Hair follicle dermal papilla cell (primary cell): Measurements from ENCODE around the genes PLIN3, UHRF1 and KDM4B.

DNA sequence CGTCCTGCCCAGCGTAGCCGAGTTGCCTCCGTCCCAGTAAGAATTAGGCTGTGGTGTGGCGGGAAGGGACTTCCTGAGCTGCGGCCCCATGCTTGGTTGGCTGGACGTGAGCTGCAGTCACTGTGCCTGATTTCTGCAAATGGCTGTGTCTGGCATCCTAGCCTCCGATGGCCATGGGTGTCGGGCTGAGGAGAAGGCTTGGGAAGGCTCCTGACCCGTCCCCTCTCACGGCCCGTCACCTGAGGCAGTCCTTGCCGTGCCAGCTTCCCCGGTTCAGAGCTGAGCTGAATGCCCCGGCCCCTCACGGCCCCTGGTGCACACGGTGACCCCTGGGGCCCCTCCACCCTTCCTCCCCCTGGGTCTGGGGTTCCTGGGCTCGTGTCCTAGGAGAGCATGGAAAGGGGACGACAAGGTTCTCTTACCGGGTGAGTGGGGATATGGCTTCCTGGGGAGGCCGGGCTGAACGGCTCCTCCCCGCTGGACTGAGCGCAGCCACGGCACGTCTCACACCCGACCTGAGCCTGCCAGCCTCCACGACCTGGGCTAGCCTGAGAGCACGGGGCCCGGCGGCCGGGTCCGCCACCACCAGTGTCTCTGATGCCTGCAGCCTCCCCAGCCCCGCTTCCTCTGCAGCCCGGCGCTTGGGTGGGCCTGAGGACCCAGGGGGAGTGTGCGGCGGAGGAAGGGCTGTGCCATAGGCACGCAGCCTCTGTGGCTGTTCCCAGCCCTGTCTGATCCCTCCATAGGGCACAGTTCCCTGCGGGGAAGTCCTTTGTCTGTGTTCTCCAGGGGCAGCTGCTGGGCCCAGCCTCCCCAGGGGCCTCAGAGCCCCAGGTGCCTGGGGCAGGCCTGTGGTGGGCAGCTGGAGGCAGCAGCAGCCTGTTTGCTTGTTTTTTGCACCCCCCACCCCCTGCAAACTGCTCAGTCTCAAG, 15.2 kb downstream of the PLIN4 start:
- CAGE, long polyA plus RNA = no peak

- CAGE, long polyA plus RNA = no peak
These were observed 2.7 kb downstream of the SEMA6B start for GRCh38 chr19:4556836-4557084.

- CAGE, long polyA plus RNA = no peak
These were observed 2.2 kb downstream of the SEMA6B start for GRCh38 chr19:4557085-4557801.

DNA sequence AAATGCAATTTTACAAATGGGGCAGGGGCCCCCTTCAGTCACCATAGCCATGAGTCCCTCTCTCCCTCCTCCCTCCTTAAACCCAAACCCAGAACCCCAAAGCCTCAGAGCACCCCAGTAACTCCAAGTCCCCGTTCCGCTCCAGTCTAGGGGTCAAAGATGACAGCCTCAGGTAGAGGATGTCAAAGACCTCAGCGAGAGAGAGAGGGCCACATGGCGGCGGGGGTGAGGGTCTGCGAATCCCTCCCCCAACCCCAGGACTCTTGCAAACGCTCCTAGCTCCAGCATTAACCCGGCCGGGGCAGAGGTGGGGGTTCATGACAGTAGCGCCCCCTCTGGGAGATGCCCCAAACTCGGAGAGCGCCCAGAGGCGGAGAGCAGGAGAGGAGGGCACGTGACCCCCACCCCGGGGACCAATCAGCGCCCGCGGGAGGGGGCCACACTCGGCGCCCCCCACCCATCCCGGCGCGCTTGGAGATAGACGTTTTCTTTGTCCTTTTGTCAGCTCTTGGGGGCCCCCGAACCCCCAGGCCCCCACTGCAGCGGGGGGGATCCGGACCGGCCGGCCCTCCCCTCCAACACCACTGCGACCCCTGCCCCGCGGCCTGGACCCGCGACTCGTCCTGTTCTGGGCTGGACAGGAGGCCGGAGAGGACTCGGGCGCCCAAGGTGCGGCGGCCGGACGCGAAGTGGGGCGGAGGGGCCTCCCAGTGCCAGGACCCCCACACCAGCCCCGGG, 20.8 kb upstream of the SEMA6B start:
- CAGE, long polyA plus RNA = no peak

DNA sequence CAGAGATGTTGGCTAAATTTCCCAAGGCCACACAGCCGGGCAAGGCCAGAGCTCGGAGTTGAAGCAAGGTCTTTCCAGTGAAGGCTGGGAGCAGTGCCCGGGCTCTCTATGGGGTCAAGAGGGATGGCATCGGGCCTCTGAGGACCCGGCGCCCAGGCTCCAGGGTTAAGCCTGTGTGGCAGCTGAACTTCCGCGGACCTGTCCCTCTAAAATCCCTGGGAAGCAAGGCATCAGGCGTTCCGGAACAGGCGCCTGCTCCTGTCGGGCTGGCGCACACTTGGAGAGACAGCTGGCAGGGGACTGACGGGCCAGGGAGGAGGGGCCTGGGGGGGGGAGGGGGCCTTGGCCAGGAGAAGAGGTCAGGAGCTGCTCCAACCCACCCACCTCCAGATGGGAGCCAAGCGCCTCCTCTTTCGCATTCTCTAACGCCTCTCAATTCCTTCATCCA, 36.7 kb upstream of the SEMA6B start:
- CAGE, long polyA plus RNA = no peak

GRCh38 chr19:4633267-4634071, 5.8 kb upstream of the TNFAIP8L1 start:
- CAGE, long polyA plus RNA = no peak

DNA sequence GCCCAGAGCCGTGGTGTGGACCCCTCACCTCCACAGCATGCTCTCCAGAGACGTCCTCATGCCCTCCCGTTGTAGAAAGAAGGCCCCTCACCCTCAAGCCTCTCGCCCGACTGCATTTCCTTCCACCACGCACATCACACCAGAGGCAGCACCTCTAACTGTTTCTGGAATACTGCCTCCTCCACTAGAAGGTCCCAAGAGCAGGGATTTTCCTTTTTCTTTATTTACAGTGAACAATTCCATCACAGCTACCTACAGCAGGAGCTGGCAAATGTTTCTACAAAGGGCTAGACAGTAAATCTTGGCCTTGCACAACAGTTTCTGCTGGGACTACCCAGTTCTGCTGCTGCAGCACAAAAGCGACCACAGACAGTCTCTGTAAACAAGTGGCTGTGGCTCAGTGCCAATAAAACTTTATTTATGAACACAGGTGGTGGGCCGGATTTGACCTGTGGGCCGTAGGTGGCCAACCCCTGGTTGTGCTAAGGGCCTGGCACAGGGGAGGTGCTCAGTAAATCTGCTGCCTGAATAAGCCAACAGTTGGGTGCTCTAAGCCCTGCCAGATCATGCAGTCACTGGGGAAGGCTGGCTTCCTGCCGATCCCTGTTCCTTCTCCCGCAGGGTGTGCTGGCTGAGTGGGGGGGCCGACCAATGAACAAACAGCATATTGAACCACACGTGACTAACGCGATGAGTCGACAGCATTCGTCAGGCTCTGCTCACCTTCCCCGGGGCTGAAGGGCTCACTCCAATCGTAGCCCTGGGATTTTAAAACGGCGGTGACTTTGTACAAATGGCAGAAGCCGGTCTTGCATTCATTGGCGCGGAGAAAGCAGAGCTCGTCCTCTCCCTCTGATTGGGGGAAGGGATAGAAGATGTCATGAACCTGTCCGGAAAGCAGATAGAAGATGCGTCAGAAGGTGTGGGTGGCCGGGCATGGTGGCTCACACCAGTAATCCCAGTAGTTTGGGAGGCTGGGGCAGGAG, 24.1 kb upstream of the MYDGF start:
- CAGE, long polyA plus RNA = no peak

DNA sequence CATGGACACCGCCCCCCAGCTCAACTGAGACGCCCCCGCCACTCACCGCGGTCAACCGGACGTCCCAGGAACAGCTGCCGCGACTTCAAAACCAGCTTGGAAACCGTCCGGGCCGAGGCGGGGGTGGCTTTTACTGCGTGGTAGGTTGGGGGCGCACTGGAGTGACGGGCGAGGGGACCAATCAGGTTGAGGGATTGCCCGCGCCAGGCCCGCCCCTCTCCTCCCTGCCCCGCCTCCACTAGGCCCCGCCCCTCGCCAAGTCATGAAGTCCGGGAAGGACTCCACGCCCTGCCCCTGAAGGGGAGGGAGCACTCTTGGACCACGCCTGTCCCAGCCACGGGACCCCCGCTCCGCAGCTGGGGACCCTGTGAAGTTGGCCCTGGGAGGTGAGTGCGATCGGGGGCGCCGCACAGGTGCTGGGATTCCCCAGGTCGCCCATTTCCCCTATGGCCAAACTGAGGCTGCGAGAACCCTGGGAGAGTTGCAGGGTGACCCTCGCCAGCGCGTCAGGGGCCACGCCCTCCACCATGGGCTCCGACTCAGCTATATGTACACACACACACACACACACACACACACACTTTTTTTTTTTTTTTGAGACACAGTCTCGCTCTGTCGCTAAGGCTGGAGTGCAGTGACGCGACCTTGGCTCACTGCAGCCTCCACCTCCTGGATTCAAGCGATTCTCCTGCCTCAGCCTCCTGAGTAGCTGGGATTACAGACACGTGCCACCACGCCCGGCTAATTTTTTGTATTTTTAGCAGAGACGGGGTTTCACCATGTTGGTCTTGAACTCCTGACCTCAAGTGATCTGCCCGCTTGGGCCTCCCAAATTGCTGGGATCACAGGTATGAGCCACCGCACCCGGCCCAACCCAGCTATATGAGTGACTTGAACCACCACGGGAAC, at the start of gene PLIN3:
Gene PLIN3, minus strand, starts transcription at position 105 of the 909 bp plus-strand sequence.
- CAGE, long polyA plus RNA = no peak

DNA sequence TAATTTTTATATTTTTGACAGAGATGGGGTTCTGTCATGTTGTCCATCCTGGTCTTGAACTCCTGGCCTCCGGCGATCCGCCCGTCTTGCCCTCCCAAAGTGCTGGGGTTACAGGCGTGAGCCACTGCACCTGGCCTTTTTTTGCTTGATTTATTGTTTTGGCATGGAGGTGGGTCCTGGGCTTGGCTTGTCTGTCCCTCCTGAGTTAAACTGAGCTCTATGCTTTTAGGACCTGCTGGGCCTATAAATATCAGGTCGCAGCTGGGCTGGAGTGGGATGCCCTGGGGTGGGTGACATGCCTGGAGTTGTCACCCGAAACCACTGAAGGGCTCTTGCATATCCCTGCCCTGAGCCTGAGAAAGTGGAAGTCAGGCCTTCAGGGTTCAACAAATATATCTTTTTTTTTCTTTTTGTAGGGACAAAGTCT, 5.6 kb downstream of the ARRDC5 start:
- CAGE, long polyA plus RNA = no peak

GRCh38 chr19:4908369-4909646, at the start of gene UHRF1:
Gene UHRF1, plus strand, starts transcription at chr19:4909501.
- CAGE, long polyA plus RNA = no peak

GRCh38 chr19:4968361-4969720, at the start of gene KDM4B:
Gene KDM4B, plus strand, starts transcription at chr19:4969113.
- CAGE, long polyA plus RNA = no peak

DNA sequence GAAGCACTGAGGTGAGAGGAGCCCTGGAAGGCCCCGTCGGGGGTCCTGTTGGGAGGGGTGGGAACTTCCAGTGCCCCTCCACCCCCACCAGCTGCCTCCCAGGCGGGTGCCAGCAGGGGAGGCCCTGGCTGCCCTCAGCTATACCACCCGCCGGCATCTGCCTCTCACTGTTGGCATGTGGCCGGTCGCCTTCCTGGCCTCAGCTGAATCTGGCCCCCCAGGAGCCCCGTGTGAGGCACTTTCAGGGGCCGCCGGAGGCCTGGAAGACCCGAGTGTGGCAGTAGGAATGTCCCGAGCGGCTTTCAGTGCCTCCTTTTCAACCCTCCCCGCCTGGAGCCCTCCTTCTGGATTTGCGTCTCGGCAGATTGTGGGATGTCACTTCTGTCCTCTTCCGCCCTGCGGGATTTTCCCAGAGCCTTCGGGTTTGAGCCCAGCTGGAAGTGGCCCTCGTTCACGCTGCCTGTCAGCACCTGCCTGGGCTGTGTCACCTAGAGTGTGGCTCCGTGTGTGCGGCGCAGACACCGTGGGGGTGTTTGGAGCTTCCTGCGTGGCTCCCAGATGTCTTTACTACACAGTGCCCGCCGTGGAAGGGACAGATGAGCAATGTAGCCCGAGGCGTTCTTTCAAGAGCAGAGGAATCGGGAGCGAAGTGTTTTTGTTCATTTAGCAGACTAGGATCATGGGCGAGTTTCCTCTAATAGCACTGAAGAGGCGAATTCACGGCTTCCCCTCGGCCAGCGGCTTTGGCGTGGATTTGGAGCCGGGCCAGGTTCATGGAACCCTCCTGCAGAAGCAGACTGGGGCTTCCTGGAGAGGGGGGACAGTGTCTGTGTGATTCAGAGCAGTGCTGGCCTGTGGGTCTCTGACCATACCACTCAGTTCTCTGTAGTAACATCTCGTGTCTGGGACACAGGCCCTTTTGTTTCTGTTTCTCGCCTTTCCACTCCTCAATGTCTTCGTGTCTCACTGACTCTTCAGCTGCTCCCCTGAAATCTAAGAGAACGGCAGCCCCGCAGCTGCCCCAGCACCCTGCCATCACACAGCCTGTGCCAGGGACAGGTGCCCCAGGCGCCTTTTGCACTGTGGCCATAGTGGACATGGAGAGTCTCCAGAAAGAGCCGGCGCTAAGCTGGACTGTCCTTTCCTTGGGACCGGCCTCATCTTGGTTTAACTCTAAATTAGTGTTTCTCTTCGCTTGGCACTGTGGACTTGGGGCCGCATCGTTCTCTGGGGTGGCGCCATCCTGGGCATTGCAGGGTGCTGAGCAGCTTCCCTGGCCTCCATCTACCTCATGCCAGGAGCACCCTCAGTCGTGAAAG, 68.0 kb downstream of the KDM4B start:
- CAGE, long polyA plus RNA = no peak

DNA sequence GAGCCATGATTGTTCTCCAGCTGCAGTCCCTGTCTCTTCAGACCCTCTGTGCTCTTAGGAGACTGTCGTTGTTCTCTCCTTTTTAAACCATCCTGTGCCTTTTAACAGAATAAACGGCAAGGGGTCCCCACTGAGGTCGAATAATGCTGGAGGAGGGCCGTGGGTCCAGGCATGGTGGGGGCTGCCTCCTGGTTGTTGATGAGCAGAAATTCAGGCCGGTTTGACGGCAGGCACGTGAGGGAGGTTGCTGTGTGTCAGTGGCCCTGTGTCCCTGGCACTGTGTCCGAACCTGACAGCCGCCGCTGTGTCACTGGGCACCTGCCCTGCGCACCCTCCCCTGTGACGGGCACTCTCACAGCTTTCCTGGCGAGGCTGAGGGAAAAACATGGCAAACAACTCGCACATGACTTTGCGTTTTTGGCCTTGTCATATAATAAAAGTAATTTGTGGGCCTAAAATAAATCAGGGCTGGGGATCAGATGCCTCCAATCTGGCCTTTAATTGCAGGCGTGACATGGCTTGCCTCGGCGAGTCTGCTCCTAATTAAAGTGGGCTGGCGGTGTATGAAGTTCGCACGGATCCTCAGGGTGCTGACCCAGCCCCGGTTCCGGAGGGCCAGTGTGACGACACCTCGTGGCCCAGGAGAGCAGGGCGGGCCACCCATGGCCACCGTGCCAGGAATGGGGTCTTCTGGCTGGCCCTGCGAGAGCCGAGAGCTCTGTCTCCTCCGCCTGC, 91.7 kb downstream of the KDM4B start:
- CAGE, long polyA plus RNA = no peak

DNA sequence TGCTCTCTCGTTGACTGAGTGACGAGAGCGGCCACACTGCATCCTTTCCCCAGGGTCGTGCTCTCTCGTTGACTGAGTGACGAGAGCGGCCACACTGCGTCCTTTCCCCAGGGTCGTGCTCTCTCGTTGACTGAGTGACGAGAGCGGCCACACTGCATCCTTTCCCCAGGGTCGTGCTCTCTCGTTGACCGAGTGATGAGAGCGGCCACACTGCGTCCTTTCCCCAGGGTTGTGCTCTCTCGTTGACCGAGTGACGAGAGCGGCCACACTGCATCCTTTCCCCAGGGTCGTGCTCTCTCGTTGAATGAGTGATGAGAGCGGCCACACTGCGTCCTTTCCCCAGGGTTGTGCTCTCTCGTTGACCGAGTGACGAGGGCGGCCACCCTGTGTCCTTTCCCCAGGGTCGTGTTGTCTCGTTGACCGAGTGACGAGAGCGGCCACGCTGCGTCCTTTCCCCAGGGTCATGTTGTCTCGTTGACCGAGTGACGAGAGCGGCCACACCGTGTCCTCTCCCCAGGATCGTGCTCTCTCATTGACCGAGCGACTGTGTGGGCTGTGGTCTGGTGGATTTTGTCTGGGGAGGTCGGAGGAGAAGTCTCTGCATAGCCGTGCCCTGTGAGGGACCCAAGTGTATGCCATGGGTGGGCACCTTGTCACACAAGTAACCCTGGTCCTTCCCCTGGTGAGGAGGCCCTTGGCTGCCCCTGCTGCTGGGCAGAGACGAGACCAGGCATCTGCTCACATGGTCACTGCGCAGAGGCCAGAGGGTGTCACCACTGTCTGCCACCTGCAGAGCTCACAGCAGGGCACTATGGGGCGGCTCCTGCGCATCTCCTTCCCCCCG, 107.7 kb downstream of the KDM4B start:
- CAGE, long polyA plus RNA = no peak

- CAGE, long polyA plus RNA = no peak
These were observed 122.2 kb downstream of the KDM4B start for GRCh38 chr19:5090715-5091919.

- CAGE, long polyA plus RNA = no peak
These were observed 184.0 kb downstream of the PTPRS start for GRCh38 chr19:5156555-5157055.

DNA sequence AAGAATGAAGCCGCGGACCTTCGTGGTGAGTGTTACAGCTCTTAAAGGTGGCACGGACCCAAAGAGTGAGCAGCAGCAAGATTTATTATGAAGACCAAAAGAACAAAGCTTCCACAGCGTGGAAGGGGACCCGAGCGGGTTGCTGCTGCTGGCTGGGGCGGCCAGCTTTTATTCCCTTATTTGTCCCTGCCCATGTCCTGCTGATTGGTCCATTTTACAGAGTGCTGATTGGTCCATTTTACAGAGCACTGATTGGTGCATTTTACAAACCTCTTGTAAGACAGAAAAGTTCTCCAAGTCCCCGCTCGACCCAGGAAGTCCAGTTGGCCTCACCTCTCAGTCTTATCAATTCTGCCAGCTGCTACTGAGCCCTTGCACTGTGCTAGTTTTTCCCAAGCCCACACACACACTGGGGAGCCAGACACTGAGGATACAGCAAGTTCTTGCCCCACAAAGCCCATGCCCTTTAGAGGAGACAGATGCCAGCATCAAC, 175.1 kb downstream of the PTPRS start:
- CAGE, long polyA plus RNA = no peak

DNA sequence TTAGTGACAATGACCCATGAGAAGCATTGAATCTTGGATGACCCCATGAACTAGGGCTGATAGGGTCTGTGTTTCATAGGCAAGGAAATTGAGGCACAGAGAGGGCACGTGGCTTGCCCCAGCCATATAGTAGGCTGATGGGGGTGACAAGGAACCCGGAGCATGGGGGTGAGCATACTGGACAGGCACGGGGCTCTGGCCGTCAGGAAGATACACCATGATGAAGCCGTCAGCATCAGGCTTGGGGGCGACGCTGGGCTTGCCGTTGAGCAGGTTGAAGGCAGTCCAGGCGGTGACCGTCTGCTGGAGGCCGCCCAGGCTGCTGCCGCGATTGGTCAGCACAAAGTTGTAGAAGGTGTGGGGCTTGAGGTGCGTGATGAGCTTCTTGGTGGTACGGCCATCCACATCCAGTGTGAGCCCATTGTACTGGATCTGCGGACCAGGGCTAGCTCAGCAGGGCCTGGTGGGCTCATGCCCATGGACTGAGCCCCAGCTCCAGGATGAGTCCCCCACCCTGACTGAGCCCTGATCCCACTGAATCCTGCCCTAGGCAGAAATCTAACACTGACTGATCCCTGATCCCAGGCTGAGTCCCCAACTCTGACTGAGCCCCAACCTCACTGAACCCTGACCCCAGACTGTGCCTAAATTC, 119.7 kb downstream of the PTPRS start:
- CAGE, long polyA plus RNA = no peak

- CAGE, long polyA plus RNA = no peak
These were observed 13.9 kb downstream of the RPL36 start for GRCh38 chr19:5703623-5704680.

- CAGE, long polyA plus RNA = no peak
These were observed 4.2 kb upstream of the NRTN start for GRCh38 chr19:5800531-5801269.